Metastatic Lung Carcinoma in the Adrenal Gland (tissue), 1 donor: Measurements from ENCODE around the gene VAT1L.

GRCh38 chr16:75760971-75761457 lies 34.7 kb upstream of the CPHXL start:
- PRO-cap, result no peak

- PRO-cap, result no peak
Observed at GRCh38 chr16:76023028-76023301, 254.2 kb upstream of the CNTNAP4 start.

DNA sequence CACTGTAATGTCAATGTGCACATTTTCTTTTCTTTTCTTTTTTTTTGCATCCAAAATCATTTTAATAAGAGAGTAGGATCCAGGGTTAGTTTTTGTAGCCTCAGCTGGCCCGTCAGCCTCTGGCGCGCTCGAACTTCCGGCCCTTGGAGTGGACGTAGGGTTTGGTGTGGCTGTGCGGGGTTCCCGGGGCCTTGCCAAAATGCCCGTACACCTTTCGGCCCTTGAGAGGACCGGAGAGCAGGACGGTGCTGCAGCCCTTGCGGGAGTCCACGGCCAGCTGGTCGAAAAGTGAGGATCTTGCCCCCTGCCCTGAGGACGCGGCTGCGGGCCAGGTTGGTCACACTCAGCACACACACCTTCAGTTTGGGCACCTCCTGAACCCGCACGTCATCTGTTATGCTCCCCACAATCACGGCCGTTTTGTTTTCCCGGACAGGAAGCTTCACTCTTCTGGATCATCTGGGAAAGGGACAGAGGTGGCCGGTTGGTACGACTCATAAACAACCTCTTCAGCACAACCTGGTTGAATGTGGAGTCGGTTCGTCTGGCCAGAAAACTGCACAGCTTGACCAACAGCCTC lies 42.1 kb upstream of the CNTNAP4 start:
- PRO-cap, result no peak

GRCh38 chr16:77788040-77788410 lies 339 bp upstream of the VAT1L start:
- PRO-cap, result no peak

DNA sequence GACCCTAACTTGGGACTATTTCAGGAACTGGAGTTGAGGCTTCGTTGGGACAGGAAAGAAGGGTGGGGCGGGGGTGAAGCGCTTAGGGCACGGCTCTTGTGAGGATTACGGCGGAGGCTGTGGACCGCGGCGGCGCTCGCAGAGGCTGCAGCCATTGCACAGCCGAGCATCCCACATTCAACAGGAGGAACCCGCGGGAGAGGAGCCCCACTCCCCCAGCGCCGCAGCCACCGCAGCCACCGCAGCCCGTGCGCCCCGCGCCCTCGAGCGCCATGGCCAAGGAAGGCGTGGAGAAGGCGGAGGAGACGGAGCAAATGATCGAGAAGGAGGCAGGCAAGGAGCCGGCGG lies at the start of gene VAT1L:
TSS of gene VAT1L (plus strand) at position 154 of the 348 bp plus-strand sequence.
- PRO-cap, result no peak

DNA sequence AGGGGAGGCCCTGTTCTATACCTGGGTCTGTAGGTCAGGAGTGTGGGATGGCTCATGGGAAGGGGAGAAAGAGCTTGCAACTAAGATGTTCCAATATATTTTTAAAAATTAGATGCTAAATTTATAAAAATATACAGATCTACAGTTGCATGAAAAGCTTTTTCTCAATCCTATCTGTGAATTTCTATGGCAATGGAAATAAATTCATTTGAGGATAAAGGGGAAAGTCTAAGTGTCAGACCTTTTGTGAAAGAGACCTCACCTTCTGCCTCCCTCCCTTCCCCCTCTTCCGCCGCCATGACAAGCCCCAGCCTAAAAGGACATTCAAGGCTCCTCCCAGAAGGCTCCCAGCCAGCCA lies 19.6 kb upstream of the CLEC3A start:
- PRO-cap, result no peak

- PRO-cap, result no peak
Observed at GRCh38 chr16:78277287-78277861, 177.9 kb downstream of the WWOX start.

- PRO-cap, result no peak
Observed at GRCh38 chr16:78714766-78715223, 615.3 kb downstream of the WWOX start.

GRCh38 chr16:78778082-78778853 lies 678.8 kb downstream of the WWOX start:
- PRO-cap, result no peak

GRCh38 chr16:78829616-78830332 lies 730.3 kb downstream of the WWOX start:
- PRO-cap, result no peak

DNA sequence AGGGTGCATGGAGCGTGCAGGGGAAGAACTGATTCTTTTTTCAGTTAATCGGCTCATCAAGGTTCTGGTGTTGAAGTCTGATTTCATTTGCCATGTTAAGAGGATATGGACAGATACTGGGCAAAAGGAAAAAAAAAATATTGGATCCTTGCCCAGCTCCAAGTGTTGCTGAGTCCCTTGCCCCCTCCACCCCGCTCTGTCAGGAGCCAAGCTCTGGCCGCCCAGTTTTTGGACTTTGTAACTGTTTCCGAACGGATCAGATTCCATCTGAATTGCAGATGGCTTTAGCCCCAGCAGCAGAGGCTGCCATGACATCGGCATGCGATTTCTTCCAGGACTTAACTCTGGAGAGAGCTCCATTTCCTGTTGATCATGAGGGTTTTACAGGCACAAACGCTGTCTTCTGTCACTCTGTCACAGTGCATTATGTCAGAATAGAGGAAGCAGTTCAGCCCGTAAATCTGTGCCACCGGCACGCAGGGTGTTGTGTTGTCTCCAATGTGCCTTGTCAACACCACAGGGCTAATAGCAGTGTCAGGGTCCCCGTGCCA lies 615.6 kb downstream of the MAF start:
- PRO-cap, result no peak

GRCh38 chr16:79542038-79542767 lies 58.3 kb downstream of the MAF start:
- PRO-cap, result no peak

GRCh38 chr16:79844933-79845540 lies 244.5 kb upstream of the MAF start:
- PRO-cap, result no peak

DNA sequence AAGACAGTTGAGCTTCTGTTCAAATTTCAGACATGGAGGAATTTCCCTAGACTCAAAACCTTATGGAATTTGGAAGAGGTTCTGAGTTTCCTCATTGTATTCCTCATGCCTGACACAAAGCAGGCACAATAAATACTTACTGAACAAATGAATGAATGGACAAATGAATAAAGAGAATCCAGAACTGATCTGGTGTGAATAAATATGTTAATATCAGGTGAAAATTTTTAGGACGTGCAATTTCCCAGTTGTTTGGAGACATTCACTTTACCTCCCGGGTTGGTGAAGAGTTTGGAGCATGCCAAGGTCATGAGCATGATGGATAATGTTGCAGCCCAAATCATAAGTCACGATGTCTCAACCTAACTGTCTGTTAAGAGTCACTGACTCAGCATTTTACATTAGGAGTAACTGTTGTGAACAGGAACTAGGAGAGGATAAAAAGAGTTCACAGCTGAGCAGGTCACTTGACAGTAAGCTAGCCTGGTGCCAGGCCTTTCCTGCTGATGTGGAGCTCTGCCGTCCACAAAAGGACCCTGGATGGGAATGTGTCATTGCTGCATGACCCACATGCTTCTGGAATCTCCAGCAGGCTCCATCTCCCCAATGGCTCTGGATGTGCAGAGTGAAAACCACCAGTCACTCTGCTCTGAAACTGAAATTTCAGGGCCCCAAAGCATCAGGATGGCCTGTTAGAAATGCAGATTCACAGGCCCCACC lies 371.5 kb upstream of the MAF start:
- PRO-cap, result no peak

DNA sequence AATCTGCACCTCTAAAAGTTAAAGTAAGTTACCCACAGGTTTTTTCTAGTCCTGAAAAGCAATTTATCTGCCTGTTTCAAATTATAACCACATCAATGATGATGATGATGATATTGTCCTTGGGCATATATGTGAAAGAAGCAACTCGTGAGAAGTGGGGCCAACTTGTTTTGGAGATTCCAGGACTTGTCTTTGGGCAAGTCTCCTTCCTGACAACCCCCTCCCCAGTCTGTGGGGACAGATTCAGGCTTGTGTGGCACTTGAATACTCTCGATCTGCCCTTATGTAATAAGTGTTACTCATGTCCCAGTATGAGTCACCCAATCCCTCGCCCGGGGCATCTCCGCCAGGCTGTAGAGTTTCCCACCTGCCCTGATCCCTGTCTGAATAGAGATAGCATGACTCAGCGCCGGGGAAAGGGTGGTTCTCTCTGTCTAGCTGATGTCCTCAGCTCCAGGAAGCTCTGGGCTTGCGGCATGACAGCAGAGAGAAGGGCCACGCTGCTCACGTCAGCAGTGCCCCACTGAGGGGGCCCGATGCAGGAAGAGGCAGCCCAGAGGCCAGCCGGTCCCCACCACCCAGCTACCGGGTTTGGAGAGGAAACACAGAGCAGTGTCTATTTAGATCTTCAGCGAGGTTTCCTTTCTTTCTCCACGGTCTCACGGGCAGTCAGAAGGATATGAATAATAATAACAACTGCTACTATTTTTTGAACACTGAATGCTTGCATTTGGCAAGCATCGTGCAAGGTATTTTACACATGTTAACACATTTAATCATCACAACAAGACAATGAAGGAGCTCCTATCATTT lies 426.6 kb upstream of the MAF start:
- PRO-cap, result no peak

DNA sequence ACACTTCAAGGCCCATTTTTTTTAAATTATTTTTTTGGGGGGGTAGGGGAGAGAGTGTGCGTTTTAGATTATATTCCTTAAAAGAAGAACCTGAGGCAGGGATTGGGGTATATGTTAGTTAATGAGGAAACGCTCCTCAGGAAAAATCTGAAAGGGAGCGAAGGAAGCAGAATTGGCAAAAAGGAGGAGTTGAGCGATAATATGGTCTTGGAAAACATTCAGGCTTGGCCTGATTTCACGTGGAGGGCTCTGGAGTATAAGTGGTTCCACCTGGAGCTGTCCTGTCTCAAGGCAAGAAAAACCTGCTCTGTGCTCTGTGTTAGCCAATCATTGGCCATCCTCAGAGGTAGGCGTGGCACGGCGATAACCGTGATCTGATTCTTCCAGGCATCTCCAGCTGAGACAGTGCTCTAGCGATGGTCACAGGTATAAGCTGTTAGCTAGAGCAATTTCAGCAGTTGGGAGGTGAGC lies 450.4 kb upstream of the MAF start:
- PRO-cap, result no peak

GRCh38 chr16:80552282-80552592 lies 11.4 kb downstream of the DYNLRB2 start:
- PRO-cap, result no peak

DNA sequence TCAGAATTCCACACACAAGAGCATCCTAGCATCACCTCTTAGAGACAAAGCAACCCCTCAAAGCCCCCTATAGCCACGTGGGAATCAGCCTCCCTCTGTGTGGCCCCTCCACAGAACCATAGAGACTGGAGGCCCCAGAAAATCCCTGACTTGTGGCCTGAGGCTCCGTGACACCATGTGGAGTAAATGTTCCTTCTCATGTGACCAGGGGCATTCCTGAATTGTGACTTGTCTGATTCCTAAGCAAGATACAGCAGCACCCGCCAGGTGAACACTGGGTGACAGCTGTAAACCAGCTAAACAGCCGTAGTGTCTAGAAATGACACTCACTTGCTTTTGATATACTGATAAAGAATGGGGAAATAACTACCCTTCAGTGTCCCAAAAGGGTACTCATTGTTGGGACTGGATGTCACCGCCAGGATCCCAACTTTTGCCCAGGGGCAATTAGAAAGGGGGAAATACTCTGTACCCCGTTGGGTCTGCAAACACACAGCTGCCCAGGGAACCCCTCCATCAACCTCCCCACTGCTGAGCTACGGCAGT lies 79.1 kb downstream of the DYNLRB2 start:
- PRO-cap, result no peak

- PRO-cap, result no peak
Observed at GRCh38 chr16:80656865-80657140, 116.0 kb downstream of the DYNLRB2 start.

- PRO-cap, result no peak
Observed at GRCh38 chr16:80684862-80685331, 119.5 kb downstream of the CDYL2 start.